LNCaP clone FGC (cell line): ENCODE measurements around a stretch of chr22.

GRCh38 chr22:27416672-27417263 is 384.8 kb downstream of the MN1 start:
- RRBS, 2 experiments: 13 to 17% methylated on average over 1 of the region's 9 CpGs

GRCh38 chr22:27435806-27436328 is 365.7 kb downstream of the MN1 start:
- RRBS, 2 experiments: 2 to 10% methylated on average over 10 of the region's 17 CpGs

DNA sequence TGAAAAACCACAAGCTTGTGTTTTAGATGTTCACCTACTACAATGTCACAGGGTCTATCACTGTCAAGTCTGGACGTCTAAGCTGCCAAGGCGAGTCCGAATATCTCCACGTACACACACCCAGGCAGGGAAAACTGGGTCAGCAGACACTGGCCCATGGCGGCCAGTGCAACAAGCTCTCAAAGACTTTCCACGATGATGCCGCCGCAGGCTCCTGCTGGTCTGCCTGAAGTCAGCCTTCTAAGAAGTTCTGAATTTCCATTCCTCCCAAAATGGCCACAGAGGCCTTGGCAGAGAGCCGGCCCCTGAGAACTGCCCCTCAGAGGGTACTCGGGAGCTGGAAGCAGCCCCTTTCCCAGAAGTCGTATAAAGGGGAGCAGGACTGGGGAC is 17.8 kb downstream of the MN1 start:
- RRBS, 2 experiments: no CpG with 5 or more reads among the region's 11 CpGs

- RRBS, 2 experiments: no CpG with 5 or more reads among the region's 7 CpGs
Measured at GRCh38 chr22:28547627-28548401, 131.8 kb downstream of the TTC28 start.

DNA sequence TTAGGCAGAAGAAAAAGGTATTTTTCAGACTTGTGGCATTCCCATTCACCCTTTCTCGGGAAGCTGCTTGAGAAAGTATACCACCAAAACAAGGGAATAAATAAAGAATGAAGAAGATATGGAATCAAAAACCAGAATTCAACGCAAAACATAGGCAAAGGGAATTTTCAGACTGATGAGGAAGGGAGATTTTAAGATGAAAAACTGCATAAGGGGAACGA is 112.1 kb downstream of the TTC28 start:
- RRBS, 2 experiments: no CpG with 5 or more reads among the region's 3 CpGs

- RRBS, 2 experiments: no CpG with 5 or more reads among the region's 5 CpGs
Measured at GRCh38 chr22:28629370-28630236, 50.0 kb downstream of the TTC28 start.

GRCh38 chr22:28799741-28800633 is 27.5 kb downstream of the CCDC117 start:
- RRBS, 2 experiments: under 1 to 1% methylated on average over 34 of the region's 73 CpGs

GRCh38 chr22:29141934-29142778 is 63.5 kb upstream of the EMID1 start:
- RRBS, 2 experiments: no CpG with 5 or more reads among the region's 11 CpGs

DNA sequence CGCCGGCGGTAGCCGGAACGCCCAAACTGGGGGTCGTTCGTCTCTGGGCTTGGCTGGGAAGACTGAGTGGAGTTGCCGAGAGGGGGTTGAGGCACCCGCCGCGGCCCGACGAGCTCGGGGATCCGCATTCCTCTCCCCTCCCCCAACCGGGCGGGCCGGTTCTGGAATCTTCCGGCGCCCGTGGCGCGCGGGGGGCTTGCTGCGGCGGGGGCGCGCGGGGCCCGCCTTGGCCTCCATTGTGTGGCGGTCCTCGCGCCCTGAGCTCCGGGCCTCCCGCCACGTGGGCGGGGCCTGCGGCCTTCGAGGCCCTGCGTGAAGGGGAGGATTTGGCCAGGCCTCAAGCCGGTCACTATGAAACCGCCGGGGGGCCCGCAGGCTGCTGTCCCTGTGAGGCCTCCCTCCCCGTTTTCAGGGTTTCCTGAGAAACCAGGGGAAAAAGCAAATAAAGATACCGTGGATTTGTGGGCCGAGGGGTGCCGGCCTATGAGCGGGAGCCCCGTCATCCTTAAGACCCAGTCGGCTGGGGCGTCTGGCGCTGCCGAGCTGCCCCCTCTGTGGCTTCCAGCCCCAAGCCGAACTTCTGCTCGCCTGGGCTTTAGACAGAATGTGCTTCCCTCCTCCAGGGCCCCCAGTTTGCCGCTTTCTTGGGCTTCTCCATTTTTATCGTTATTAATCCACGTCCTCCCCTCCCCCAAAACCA is 456 bp downstream of the EWSR1 start:
- RRBS, 2 experiments: under 1% methylated on average over 20 to 23 of the region's 59 CpGs

- RRBS, 2 experiments: no CpG with 5 or more reads among the region's 4 CpGs
Measured at GRCh38 chr22:29382439-29383112, 5.8 kb downstream of the AP1B1 start.

- RRBS, 2 experiments: no CpG with 5 or more reads among the region's 4 CpGs
Measured at GRCh38 chr22:29489900-29490417, 9.9 kb downstream of the NEFH start.

GRCh38 chr22:29580188-29580974 is 532 bp downstream of the NIPSNAP1 start:
- RRBS, 2 experiments: no CpG with 5 or more reads among the region's 17 CpGs

- RRBS, 2 experiments: no CpG with 5 or more reads among the region's 8 CpGs
Measured at GRCh38 chr22:29690642-29691025, 29.2 kb upstream of the CABP7 start.

- RRBS, 2 experiments: no CpG with 5 or more reads among the region's 6 CpGs
Measured at GRCh38 chr22:29871532-29872155, 11.3 kb upstream of the MTMR3 start.

DNA sequence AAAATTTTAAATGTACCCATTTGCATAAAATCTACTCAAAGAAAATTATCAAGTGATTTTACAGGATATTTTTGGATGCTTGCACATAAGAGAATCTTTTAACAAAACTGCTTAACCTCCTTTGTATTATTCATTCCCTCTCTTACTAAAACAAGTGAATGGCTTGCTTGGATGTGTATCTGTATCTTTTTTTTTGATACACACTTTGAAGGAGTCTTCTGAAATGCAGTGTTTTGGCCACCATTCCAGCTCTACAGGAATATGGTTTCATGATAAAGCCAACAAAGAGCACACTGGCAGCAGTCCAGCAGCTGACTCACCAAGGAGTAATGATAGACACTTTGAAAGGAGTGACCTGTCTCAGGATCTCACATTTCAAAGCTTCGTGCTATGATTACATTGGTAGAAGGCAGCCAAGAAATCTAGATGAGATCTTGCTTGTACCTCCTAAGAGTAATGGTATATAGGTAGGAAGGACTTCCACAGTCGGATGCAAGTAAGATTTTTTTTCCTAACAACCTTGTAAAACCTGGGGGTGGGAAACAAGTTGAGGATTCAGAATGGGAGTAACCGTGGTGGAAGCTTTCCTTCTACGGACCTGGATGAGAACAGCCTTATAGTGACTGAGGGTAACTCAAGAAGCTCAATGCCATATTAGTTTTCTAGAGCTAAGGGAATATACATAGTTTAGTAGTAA is 24.8 kb downstream of the MTMR3 start:
- RRBS, 2 experiments: no CpG with 5 or more reads among the region's 4 CpGs

DNA sequence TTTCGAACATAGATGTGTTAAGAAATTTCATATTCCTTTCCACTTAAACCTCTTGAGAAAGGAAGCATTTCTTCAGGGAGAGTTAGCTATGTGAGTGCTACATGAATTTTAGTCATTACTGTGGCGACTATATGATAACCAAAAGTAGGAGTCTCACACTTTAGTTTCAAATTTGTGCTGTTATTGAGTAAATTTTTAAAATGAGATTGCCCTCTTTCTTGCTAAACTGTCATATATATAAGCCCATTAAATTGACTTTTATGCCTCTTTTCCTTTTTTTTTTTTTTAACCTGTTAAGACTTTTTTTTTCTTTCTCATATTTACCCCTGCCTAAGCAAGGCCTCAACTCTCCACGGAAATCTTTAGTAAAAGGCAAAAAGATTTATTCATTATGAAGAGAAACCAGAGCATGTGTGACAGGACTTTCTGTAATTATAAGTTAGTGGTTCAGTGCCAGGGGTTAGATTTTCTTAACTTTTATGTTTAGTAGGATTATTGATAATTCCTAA is 27.5 kb downstream of the MTMR3 start:
- RRBS, 2 experiments: no CpG with 5 or more reads among the region's 3 CpGs

GRCh38 chr22:30013155-30013567 is 67.1 kb upstream of the HORMAD2 start:
- RRBS, 2 experiments: no CpG with 5 or more reads among the region's 5 CpGs

GRCh38 chr22:30038091-30038808 is 42.0 kb upstream of the HORMAD2 start:
- RRBS, 2 experiments: no CpG with 5 or more reads among the region's 4 CpGs

DNA sequence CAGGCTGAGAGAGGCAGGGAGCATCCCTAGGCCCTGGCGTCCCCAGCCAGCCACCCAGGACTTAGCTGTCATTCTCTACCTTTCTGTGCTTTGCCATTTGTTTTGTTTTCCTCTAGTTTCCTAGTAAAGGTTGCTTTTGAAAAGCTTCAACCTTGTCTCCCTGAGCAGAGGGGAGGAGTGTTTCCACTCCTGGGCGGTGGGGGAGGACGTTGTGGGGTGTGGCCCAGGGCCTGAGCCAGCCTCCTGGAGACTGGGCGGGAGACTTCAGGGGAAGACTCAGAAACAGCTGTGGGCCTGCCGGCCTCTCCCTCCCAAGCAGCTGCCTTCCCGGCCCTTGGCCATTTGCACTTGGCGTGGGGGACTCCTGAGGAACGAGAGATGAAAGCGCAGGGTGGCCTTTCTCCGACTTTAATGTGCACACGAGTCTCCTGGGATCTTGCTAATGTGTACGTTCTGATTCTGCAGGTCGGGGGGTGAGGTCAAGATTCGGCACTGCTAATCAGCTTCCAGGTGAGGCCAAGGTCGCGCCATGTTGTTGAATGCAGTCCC is 8.0 kb downstream of the LIF start:
- RRBS, 2 experiments: no CpG with 5 or more reads among the region's 16 CpGs

DNA sequence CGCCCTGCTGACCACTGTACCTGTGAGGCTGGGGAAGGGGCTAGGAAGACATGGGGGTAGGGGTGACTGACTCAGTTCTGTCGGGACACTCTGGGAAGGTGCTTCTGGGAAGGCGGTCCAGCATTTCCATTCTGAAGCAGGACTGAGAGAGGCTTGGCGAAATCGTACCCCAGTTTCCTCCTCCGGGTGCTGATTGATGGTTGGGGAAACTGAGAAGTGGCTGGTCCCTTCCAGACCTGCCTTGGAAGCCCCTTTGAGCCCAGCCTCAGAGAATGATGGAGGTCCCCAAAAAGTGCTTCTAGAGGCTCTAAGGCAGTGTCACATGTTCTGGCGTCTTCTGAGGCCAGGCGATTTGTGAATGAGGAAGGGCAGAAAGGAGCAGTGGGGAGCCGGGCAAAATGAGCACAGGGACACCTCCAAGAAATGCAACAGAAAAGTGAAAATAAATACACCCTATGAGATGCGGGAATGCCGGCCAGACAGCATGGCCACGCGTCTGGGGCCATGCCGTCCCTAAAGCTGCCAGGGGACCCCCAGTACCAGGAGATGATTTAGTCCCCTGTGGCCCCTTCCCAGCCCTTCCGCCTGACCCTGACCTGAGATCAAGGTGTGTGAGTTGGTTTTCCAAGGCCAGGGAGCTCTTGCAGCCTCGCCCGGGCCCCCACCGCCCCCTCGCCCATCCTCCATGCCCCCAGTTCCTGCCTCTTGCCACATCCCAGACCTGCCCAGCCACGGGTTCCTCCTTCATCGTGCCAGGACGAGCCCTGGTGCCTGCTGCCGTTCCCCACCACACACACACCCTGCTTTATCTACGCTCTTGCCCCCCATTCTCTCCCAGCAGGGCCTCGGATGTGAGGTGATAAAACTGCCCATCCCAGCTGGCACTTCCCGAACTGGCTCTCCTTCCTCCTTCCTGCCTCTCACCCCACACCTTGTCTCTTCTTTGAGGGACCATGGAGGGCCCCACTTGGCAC is 1.2 kb upstream of the LIF start:
- RRBS, 2 experiments: 90% methylated on average over 2 of the region's 26 CpGs; no CpG with 5 or more reads in 1 of the 2 experiments